ENCODE measurements around a stretch of chr7.

GRCh38 chr7:130135626-130136243 is 65.4 kb downstream of the KLHDC10 start:
- RRBS: no CpG with 5 or more reads among the region's 5 CpGs

GRCh38 chr7:130486552-130487452 is 5.1 kb upstream of the MEST start:
- RRBS: 28% methylated on average over 8 of the region's 41 CpGs

GRCh38 chr7:130517541-130518346 is 25.9 kb downstream of the MEST start:
- RRBS: no CpG with 5 or more reads among the region's 5 CpGs

GRCh38 chr7:130529861-130530815 is 38.3 kb downstream of the MEST start:
- RRBS: no CpG with 5 or more reads among the region's 11 CpGs

DNA sequence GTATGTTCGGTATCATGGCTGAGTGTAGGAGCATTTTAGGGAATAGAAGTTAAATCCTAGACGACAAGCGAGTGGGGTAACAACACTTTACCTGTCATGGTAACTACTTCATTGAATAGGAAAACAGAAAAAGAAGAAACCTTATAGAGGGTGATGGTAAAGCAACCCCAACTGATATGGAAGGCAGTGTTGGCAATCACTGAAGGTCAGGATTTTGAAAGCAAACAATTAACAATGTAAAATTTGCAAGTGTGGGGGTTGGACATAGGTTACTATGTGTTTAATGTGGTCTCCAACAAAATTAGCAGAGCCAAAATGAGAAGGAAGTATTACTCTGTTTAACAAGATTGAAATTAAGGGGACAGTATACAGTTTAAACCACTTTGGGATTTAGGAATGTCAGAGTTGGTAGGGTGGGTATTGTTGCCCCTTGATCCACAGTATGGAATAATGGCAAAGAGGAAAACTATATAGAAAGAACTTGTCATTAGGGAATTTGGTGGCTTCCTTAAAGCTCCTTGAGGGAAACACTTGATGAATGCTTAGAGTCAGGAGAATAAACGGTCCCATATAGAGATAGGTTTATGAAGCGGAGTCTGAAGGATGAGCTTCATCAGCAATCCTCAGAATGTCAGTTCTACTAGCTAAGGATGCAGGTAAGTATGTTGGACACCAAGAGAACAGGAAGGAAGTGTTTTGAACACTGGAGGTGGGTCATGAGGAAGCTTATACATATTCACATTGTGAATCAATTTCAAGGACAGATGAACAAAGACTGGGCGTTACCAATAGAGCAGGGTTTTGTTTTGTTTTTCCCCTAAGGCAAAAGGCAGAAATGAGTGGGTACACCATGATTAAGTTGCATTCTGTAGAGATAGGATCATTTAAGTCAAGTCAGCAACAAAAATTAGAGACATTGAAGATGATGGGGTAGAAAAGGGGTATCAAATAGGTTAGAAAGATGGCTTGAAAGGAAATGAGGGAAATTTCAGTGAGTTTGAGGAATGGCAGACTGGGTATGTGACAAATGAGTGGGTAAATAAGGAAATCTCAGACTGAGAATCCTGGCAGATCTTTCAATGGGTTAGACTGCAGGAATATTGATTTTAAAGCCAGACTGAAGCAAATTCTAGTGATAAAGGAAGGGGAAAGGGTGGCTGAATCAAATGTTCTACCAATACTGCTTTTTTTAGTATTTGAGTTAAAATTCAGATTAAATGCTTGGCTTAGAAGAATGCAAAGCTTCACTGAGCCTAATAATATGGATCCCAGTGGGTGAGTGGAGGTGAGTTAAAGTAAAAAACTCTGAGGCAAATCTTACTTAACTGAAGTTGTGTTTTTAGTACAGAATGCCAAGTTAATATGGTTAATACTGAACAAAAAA is 51.5 kb downstream of the MEST start:
- RRBS: no CpG with 5 or more reads among the region's 6 CpGs

DNA sequence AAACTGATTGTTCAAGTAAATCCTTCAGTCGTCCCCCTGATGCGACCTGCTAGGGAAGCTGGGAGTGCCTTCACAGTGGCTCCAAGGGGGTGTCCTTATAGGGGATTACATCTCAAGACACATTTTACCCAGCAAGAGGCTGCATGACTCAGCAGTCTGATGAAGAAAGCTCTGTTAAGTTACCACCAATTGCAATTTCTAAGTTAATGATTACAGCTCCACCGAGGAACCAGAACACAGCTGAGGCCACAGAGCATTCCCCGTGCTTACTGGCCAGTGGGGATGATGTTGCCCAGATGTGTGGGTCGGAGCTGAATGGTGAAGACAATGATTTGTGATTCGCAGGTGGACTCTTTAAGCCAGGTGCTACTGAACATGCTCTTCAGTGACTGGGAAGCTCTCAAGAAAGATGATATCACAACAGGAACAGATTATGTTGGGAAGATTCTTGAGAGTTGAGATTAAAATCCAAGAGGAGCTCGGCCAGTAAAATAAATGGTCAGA is 151.1 kb upstream of the KLF14 start:
- RRBS: no CpG with 5 or more reads among the region's 7 CpGs

- RRBS: no CpG with 5 or more reads among the region's 26 CpGs
Measured at GRCh38 chr7:130896452-130897470, 162.8 kb upstream of the KLF14 start.

DNA sequence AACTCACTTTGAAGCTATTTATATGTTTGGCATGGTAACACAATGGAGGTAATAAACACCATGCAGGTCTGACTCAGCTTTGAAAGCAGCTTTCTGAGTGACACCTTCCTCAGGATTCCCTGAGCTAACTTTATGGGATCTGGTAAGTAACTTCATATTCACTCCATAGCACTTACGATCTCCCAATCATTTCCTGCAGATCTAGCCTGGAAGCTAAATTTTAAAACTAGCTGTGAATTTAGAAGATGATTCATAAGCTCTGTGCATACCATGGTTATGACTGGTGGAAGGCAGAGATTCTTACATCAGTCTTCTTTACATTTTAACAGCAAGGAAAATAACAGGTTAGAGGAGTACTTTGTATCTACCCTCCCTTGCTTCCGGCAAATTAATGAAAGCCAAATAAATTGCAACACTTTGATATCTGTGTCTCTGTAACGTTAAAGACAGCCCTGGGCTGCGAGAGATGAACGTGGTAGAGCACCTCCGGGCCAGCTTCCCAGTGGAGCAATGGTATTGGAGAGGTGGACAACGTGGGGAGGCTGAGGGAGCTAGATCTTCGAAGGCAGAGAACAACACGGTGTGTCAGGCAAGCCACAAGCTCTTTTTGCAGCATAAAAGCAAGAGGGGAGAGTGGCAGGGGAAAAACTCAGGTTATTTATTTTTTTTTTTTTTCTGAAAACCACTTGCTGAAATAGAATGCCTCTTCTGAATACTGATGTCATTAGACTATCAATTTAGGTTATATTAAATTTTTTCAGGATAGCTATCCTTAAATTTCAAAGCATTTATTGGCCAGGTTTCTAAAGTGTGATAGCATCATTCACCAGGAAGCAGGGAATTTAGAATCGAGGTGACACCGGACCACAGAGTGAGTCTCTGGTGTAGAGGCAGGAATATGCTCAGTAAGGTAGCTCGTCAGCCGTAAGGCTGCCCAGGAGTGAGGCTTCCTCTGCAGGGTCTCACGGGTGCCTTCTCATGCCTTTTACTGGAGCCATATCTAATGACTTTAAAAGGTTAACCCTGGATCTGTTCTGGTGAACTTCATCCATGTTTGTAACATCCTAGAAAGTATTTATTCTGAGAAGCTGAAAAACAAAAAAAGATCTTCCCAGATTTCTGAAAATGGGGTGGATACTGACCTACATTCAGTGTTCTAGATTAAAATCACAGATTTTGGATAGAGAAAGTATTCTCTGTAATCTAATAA is 170.5 kb upstream of the KLF14 start:
- RRBS: no CpG with 5 or more reads among the region's 14 CpGs

DNA sequence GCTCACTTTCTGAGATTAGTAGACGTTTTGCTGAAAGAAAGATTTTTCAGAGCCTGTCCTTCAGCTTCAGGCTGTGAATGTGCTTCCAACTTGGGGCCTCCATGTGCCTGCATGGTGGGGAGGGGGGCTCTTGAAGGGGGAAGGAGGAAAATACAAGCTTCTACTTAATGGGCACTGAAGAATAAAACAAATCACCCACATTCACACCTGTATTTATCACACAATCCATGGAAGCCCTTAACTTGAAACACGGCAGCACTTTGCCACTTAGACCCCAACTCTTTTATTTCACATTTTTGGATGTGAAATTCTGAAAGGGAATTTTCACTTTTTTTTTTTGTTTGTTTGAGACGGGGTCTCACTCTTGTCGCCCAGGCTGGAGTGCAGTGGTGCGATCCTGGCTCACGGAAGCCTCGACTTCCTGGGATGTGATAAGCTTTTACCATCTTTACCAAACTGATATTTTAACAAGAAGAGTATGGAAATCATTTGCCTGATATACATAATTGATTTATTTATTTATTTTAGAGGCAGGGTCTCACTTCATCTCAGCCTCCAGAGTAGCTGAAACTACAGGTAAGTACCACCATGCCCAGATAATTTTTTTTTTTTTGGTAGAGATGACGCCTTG is 180.5 kb upstream of the KLF14 start:
- RRBS: no CpG with 5 or more reads among the region's 8 CpGs

DNA sequence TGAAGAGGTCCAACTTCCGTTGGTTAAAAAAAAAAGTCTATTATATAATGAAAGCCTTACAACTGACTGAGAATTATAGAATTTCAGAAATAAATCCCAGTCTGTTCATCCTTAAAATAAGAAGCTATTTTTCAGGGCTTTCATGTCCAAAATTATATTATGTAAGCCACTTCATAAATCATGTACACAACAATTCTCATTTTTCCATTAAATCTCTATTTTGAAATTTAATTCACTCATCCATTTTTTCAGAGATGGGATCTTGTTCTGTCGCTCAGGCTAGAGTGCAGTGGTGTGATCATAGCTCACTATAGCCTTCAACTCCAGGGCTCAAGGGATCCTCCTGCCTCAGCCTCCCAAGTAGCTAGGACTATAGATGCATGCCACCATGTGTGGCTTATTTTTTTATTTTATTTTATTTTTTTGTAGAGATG is 203.7 kb upstream of the KLF14 start:
- RRBS: no CpG with 5 or more reads among the region's 2 CpGs

DNA sequence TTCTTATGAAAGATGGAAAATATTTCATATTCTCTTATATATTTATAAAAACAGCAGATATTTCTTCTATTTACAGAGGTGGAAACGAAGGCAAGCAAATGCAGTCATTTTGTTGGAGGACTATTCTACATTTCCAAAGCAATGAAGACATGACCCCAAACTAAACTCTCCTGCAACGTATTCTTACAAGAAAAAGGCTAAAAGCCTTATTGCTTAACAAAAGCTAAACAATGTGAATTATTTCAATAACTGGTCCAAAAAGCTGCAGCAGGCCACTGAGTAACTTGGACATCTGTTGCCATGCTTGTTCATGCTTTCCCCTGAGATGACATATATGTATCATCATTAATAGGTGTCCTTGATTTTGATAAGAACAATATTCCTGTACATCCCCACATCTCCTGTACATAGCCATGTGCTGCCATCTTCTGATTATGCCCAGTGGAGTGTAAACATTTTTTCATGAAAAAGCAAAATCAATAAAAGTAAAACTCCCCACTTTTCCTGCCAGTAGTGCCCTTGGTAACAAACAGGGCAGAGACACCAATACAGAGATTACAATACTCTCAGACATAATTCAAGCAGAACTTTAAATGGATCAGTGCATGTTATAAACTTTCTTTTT is 205.3 kb upstream of the KLF14 start:
- RRBS: no CpG with 5 or more reads among the region's 2 CpGs

DNA sequence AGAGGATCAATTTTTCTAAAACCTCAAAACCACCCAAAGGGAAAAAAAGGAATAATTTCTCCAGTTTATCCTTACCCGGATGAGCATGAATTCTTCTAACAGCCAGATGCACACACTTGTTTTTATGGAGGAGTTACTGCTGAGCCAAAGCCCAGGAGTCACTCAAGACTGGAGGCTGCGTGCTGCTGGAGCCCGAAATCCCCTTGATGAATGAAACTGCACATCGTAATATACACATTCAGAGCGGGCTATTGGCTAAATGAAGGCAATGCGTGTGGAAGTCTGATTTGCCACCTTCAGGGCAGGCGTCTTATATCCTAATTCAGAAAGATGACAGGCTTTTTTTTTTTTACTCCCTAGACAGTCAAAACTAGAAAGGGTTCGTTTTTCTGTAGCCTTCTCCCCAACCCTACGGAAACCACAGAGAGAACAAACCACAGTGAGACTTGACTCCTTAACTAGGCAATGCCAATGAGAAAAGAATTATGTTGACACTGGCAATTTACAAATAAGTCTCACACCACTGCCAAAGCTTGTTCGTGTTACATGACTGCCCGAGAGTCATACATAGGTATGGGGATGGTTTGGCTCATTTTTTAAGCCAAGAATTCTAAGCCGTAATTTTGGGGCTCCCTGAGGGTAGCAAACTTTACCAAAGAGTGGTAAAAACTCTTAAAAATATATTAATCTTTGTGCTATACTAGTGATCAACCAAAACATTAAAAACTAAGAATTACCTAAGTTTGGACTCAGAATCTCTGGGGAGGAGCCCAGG is 227.2 kb upstream of the KLF14 start:
- RRBS: no CpG with 5 or more reads among the region's 12 CpGs

DNA sequence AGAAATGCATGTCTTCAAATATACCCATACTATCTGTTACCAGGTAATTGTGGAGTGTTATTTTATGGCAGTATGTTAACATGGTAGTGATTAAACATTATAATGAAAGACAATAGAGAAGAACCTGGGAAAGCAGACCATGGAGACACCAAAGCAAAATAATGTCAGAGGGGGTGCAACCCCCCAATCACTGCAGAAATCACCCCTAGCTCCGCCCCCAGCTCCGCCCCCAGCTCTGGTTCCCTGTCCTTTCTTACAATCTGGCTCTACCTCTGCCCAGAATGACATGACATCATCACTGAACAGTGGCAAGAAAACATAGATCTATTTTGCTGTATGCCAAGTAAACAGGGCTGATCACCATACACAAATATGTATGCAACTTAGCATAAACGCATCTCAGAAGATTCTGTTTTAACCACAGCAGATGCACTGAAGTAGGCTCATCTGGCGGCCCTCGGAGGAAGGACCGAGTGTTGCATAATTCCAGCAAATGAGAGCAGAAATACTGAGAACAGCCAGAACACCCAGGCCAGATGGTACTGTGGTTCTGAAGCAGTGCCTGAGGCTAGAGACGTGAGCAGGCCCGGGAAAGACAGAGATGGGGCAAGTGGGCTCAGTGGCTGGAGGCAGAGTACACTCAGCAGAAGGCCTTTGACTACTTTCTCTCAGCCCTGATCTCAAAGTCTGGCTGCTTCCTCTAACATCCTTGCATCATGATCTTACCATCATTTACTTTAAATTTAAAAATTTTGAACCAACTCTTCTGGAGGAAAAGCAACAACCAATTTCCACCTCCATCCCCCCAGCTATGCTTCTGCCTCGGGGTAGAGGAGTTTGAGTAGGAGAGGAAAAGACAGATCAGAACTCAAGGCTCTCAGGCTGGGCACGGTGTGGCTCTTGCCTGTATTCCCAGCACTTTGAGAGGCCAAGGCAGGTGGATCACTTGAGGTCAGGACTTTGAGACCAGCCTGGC is 293.4 kb upstream of the KLF14 start:
- RRBS: no CpG with 5 or more reads among the region's 10 CpGs

- RRBS: no CpG with 5 or more reads among the region's 2 CpGs
Measured at GRCh38 chr7:131029972-131030694, 296.1 kb upstream of the KLF14 start.

GRCh38 chr7:131056588-131057644 is 270.8 kb upstream of the MKLN1 start:
- RRBS: no CpG with 5 or more reads among the region's 10 CpGs

DNA sequence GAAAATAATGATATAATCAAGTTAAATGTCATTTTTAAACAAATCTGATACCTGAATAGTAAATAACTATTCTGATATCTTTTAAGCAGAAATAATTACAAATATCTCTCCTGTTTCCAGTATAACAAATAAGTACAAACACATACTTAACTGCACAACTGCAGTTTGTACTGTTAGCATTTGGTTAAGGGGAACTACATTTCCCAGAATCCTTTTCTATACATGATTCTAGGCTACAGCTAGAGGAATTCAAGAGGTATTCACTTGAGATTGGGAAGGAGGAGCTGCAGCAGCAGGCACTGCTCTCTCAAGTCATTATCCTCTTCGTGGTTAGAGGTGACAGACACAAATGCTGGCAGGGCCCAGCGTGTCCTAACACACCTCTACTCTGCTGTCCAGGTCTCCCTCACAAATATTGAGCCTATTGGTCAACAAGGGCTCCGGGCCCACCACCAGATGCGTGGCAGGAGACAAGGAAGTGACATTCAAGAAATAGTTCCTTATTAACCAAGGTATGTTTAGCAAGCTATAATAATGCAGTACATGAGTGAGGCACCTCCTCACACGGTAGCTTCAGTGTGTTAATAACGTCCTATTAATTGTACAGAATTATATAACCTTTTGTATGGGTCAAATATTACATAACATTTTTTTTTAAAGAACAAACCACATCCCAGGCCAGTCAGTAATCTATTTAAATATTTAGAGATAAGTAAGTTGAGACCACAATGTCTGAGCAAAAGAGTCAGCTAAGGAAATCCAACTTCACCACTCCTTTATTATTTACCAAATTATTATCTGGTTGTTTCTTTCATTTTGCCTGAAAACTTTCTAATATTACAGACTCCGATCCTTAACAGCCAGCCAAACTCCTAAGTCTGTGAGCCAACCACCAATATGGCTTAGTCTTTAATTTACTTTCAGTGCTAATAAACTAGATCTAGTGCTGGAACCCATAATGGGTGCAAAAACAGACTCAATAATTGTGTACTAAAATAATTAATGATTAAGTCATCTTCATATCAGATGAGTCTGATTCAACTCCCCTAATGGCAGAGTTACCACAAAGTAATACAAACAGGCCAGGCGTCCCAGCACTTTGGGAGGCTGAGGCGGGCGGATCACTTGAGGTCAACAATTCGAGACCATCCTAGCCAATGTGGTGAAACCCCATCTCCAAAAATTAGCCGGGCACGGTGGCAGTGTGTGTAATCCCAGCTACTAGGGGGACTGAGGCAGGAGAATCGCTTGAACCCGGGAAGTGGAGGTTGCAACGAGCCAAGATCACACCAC is 254.7 kb upstream of the MKLN1 start:
- RRBS: no CpG with 5 or more reads among the region's 16 CpGs

- RRBS: no CpG with 5 or more reads among the region's 26 CpGs
Measured at GRCh38 chr7:131078764-131080099, 248.4 kb upstream of the MKLN1 start.

DNA sequence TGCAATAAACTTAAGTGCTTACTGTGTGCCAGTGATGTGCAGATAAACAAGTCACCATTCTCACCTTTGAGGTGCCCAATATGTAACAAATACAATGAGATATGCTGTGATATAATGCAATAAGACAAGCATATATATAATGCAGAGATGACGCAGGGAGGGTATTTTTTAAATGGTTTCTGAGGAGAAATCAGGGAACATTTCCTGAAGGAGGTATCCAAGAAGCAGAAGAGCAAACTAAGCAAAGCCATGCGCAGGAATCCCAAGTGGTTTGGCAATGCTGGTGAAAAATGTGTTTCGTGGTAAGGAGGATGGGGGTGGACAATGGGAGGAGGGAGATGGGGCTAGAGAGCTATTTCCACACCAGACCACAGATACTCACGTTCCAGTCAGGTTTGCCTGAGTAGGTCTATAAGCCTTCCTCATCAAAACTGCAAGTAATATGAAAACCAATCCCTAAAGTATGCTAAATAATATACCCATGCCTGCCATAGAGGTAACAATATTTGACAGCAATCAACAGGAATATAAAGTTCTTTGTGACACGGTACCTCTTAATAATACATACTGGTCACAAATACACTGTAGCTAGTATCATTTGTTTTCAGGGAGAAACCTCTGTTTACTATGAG is 223.7 kb upstream of the MKLN1 start:
- RRBS: no CpG with 5 or more reads among the region's 5 CpGs

GRCh38 chr7:131164352-131165105 is 163.1 kb upstream of the MKLN1 start:
- RRBS: no CpG with 5 or more reads among the region's 5 CpGs

DNA sequence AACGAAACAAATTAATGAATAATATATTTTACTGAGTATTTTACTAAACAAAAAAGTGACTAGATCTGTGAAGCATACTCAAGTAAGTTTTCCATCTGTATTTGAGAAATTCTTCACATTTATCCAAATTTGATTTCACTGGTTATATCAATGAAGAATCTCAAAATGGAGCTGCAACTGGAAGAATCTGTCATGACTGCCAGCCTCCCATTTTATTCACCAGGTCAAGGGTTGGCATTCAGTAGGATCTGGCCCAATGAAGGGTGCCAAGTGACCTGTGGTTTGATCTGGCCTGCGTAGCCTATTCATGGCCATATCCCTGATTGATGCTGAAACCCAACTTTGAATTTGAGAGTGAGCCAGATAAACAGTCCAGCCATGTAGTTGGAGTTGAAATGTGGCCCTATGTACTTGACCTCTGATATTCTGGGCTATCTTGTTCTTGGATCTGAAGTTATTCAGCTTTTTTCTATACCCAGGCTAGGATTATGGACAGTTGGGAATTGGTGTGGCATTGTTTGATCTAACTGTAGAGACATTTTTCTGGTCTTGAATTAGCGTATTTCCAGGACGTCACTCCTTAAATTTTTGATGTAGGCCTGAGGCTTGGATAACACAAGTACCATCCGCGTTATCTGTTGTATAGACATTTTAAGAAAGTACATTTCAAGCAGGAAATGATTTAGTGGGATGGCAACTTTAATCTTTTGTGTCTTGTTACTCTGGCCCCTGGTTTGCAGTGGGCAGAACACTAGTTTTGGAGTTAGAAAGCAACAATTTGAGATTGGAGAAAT is 1.6 kb downstream of the MKLN1 start:
- RRBS: no CpG with 5 or more reads among the region's 6 CpGs

Measured in skeletal muscle cell (primary cell).